Left ventricle myocardium (tissue), 1 donor: ENCODE results near the gene GKAP1.

GRCh38 chr9:81686670-81687040 lies 2.7 kb downstream of the TLE1 start:
- PRO-cap: no peak

- PRO-cap: no peak
These were observed 39.9 kb upstream of the TLE1 start for GRCh38 chr9:81729124-81729705.

- PRO-cap: no peak
These were observed 70.4 kb upstream of the TLE1 start for GRCh38 chr9:81759686-81760226.

GRCh38 chr9:81877082-81877338 lies 51.2 kb upstream of the SPATA31D4 start:
- PRO-cap: no peak

DNA sequence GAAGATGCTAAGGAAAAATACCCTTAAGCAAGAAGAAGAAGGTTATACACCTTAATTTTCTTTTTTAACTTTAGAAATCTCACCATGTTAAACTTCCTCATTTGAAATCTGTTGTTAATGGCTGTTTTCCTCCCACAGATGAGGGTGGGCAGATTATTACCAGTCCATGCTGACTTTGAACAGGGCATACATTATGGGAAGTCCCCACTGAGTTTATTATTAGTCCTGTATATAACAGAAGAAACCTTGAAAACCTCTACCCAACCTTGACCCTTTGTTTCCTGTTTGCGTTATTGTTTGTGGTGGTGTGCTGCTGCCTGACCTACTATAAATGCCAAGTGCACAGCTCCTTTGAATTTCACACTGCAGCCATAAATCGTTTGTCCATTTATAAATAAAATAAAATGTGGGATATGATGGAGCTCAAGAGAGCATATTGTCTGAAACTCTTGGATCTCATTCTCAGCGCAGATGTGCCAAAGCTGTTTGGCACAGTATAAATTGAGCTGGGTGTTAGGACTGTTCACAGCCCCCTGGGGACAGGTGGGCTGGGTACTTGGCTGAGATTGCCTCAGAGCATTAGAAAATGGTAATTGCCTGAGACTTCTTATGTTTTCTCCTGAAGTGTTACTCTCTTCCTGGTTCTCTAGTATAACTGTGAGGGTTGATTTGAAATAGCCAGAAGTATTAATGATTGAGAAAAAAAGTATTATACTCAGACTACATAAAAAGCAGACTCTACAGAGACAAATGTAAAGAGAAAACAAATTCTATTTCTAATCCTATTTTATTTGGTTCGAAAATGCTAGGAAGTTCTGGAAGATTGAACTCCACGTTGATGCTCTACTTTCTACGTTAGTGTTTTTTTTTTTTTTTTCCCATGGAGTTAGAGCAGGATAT lies 139.7 kb downstream of the SPATA31D1 start:
- PRO-cap: no peak

DNA sequence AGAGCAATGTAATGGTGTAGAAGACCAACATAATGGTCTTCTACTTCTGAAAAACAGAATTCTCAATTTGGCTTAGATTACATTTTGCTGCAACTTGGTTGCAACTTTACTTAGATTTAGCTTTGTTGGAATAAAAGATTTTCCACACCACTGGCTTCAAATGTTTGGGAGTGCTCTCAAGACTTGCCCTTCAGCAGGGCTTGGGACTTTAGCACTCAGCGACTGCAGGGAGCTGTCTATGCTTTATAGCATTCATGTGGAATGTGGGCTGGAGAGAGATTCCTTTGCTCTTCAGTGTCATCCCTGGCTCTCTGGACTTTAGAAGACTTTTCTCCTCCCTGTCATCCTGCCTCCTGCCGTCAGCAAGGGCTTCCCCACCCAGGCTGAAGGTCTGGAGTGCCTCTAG lies 211.0 kb downstream of the FRMD3 start:
- PRO-cap: no peak

GRCh38 chr9:83472127-83472762 lies 66.0 kb downstream of the FRMD3 start:
- PRO-cap: unidirectional peak, plus-strand start at chr9:83472587

GRCh38 chr9:83656823-83657189 lies 33.9 kb downstream of the IDNK start:
- PRO-cap: no peak

DNA sequence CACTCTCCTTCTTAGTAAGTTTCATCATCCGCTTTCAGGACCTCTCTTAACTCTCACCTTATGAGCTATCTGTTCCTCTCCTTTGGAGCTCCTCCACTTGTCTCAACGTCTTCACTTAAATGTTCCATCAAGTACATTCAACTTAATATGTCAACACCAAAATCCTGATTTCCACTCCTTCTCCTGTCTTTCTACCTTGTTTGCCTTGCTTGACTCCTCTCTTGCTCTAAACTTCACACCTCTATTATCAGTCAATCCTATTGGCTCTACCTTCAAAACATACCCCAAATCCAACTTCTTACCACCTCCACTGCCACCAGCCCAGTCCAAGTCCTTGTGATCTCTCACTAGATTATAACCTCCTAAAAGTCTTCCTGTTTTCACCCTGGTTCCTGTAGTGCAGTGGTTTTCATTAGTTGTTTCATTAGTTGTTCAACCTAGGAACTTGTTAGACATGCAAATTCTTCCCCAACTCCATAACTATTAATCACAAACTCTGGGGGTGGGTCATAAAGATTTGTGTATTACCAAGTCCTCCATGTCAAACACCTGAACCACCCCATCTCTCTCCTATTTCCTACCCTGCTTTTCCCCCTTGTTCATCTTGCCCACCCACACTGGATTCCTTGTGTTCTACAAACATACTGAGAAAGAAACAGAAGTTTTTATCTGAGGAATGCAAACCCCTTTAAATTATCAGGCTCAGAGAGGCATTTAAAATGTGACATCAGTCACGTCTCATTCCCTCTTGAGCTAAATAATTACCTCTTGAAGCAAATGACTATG lies 34.4 kb downstream of the IDNK start:
- PRO-cap: no peak

GRCh38 chr9:83706932-83707862 lies 561 bp downstream of the UBQLN1 start:
- PRO-cap: no peak

GRCh38 chr9:83817680-83818190 lies at the start of gene GKAP1:
Gene GKAP1 (minus strand): TSS chr9:83817769.
- PRO-cap: bidirectional peak, plus-strand start at chr9:83818024, minus-strand start at chr9:83817748

DNA sequence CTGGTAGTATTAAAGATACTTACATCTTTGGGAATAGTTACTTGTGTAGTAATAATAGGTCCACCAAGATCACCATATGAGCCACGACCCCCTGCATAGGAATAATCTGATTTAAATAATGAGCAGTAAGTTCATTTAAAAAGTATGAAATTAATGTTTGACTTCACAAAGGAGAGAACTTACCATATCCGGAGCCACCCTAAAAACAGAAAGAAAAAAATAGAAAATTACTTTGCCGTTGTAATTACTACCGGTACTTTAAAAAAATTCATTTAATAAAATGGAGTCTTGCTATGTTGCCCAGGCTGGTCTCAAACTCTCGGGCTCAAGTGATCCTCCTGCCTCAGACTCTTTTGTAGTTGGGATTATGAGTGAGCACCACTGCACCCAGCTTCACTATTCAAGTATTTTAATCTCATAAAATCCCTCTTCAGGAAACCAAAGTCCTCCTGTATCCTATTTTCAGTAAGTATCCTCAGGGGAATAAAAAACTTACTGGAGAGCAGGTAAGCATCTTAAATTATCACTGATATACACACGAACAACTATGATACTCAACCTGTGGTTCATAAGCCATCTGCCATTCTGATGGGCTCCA lies 9.2 kb downstream of the HNRNPK start:
- PRO-cap: no peak

DNA sequence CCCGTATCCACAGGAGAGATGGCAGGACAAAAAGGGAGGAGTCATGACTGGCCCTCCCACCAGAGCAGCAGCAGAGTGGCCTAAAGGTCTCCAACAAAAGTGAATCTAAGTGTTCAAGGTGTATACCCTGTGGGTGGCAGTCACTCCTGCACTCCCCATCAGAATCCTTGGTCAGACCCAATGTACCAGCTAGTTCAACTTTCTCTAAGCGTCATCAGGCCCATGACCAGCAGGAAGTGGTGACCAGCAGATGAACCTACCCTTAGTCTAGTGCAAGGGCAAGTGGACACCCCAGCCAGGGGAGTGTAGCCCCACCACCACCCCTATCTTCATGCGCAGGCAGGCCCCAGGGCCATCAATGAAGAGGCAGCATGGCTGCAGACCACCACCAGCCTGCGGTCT lies 213.2 kb downstream of the AGTPBP1 start:
- PRO-cap: no peak

DNA sequence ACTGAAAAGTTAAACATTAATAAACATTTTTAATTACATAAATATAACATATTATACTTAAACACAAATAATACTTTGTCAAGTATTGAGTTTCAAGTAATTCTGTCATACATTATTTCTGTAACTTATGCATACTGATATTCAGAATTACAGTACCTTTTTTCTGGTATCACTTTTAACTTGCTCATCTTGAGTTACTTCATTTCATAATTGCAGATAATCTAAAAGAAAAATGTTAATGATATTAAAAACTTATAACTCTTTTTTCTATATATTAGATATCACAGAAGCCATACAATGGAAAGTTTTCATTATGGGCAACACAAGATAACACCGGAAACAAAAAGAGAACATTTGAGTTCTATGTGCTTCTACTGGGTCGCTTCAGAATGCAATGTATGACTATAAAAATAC lies 29.4 kb downstream of the AGTPBP1 start:
- PRO-cap: no peak

GRCh38 chr9:86033197-86033780 lies 66.1 kb downstream of the GOLM1 start:
- PRO-cap: no peak

GRCh38 chr9:86079006-86079407 lies 20.4 kb downstream of the GOLM1 start:
- PRO-cap: no peak

- PRO-cap: no peak
These were observed 2.3 kb downstream of the TUT7 start for GRCh38 chr9:86351935-86352280.

DNA sequence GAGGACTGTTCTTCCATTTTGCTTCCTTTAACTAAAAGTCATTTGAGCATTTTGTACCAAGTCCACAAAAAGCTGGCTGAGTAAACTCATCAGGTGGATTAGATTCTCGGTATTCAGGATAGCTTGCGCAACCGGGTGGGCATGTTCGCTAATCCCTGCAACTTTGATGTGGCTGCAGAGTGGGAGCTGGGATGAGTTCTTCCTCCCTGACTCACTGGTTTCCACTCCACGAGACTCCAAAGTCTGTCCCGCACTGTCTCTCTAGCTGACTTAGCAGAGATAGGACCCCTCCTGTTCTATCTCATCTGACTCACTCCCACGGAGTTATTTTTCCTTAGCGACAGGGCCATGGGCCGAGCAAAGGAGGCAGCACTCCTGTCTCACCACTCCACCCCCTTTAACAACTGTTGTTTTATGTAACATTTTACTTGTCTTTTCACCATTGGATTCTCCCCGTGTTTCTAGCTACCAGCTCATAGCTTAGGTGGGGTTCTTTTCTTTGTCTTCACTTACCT lies 80.2 kb upstream of the TUT7 start:
- PRO-cap: no peak

GRCh38 chr9:86732378-86733107 lies 214.8 kb downstream of the GAS1 start:
- PRO-cap: unidirectional peak, plus-strand start at chr9:86732955

DNA sequence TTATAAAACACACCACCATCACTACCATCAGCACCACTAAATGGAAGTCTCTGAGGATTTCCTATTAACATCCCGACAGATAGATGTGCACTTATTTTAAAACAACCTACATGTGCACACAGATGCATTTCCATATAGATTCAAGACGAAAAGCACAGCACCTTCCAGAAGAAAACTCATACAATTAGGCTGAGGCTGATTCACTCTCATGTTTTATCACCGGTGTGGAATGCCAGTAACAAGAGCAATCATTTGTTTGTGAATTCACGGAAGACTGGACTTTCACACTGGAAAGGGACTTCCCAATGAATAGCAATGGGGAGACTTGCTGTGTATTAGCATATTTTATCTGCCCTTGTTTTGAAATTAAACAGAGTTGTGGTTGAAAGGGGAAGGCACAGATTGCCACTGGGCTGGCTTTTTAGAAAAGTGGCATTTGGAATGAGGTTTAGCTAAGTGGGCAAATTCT lies 247.1 kb upstream of the GAS1 start:
- PRO-cap: no peak